Measurements from ENCODE around the gene PLCH2.

GRCh38 chr1:2204976-2205661 is 10.5 kb upstream of the FAAP20 start:
- PRO-cap, 3 experiments, result peak in 3 of 3 experiments; most common plus-strand start chr1:2205567 (in 3); most common minus-strand start chr1:2205159 (in 1)
- RAMPAGE, long total RNA, 2 experiments, result start-site peak on the plus strand in 1 of 2 experiments, at chr1:2205359-2205389 at its widest, 18 reads per replicate
- RRBS, result 1% methylated on average over 26 of the region's 73 CpGs

GRCh38 chr1:2213676-2214401 is 14.3 kb upstream of the SKI start:
- PRO-cap, 3 experiments, result peak in 3 of 3 experiments; most common plus-strand start chr1:2214282 (in 1); most common minus-strand start chr1:2214202 (in 2)
- RAMPAGE, long total RNA, 2 experiments, result no peak in any of the 2 experiments
- RRBS, result 68% methylated on average over 5 of the region's 31 CpGs

DNA sequence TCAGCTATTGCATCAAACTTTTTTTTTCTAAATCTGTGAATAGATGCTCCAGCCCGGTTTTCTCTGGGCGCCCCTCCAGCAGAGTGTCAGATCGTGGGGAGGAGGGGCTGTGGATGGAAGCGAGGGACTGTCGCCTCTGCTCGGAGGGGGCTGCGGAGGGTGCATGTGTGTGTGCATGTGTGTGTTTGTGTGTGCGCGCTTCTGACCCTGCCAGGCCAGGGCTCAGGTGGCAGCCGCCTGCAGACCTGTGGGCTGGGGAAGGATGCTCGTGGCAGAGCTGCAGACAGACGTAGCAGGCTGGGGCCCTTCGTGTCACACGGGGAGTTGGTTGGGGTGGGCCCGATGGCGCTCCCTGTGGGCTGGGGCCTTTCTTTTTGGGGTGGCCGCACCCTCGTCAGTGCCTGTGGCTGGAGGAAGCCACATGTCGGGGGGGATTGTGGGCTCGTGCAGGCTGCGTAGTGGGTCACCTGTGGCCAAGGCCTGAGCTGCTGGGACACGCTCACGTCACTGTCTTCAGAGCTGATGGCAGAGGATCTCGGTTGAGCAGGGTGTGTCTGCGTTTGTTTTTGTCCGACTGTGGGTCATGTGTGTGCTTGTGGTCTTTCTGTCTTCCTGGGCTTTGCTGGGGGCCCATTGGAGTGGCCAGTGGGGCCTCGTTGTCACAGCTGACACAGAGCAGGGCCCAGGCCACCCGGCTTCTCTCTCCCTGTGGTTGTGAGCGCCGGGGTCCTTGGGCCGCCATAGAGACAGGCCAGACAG is 2.9 kb downstream of the SKI start:
- PRO-cap, 3 experiments, result peak in 2 of 3 experiments; most common plus-strand start position 516 of the sequence (in 2); most common minus-strand start position 509 of the sequence (in 1)
- RAMPAGE, long total RNA, 2 experiments, result no peak in any of the 2 experiments
- RRBS, result no CpG with 5 or more reads among the region's 31 CpGs

GRCh38 chr1:2231559-2232411 is 3.7 kb downstream of the SKI start:
- PRO-cap, 3 experiments, result peak in 3 of 3 experiments; most common plus-strand start chr1:2232222 (in 2); most common minus-strand start chr1:2231760 (in 3)
- RAMPAGE, long total RNA, 2 experiments, result no peak in any of the 2 experiments
- RRBS, result 61% methylated on average over 3 of the region's 32 CpGs

- PRO-cap, 3 experiments, result no peak in any of the 3 experiments
- RAMPAGE, long total RNA, 2 experiments, result no peak in any of the 2 experiments
- RRBS, result no CpG with 5 or more reads among the region's 18 CpGs
Measured at GRCh38 chr1:2233375-2234028, 5.4 kb downstream of the SKI start.

- PRO-cap, 3 experiments, result no peak in any of the 3 experiments
- RAMPAGE, long total RNA, 2 experiments, result no peak in any of the 2 experiments
- RRBS, result no CpG with 5 or more reads among the region's 34 CpGs
Measured at GRCh38 chr1:2250436-2251242, 22.5 kb downstream of the SKI start.

DNA sequence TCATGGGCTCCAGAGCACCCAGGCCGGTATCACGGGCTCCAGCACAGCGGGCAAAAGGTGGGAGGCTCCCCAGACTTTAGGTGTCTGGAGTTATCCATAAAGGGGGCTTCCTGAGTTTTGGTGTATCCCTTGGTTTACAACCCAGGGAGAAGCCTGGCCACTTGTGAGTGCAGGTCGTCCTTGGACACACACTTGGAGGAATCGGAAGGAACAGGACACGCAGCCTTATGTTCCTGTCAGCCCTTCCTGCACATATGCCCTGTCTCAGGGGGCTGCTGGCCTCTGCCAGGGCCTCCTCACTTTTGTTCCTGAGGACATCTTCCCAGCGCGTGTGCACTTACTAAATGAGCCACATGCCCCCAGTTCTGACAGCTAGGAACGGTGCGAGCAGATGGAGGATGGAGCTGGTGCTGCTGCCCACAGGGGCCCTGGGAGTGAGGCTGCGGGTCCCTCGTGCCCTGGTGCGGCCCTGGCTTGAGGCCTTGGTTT is 25.2 kb downstream of the SKI start:
- PRO-cap, 3 experiments, result no peak in any of the 3 experiments
- RAMPAGE, long total RNA, 2 experiments, result no peak in any of the 2 experiments
- RRBS, result no CpG with 5 or more reads among the region's 13 CpGs

GRCh38 chr1:2262140-2262871 is 34.2 kb downstream of the SKI start:
- PRO-cap, 3 experiments, result no peak in any of the 3 experiments
- RAMPAGE, long total RNA, 2 experiments, result no peak in any of the 2 experiments
- RRBS, result no CpG with 5 or more reads among the region's 23 CpGs

- PRO-cap, 3 experiments, result no peak in any of the 3 experiments
- RAMPAGE, long total RNA, 2 experiments, result no peak in any of the 2 experiments
- RRBS, result 79% methylated on average over 8 of the region's 36 CpGs
Measured at GRCh38 chr1:2273228-2274112, 45.4 kb downstream of the SKI start.

DNA sequence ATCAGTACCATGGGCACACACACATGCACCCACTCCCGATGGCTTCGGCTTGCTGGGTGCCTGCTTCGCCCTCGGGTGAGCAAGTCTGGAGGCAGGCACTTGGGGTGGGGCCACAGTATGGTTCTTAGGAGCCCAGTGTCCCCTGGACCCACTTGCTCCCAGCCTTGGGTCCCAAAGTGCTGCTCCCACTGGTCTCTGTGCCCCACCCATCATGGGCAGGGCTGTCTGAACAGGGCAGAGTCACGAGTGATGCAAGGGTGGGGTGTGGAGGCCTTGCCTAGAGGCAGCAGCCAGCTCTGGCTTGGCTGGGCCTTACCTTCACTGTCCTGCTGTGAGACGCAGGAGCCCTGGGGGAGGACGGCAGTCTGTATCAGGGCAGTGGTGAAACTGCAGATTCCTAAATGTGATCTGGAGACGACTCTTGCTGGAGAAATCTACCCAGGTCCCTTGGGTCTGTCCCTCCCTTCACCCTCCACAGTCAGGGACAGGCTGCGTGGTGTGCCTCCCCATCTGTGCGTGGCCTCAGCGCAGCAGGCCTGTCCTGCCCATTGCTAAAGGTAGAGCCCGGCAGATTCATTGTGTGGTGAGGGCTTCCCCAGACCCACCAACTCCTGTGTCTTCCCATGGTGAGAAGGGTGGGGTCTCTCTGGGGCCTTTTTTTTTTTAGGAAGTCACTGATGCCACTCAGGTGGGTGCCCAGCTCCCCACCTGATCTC is 50.0 kb downstream of the SKI start:
- PRO-cap, 3 experiments, result no peak in any of the 3 experiments
- RAMPAGE, long total RNA, 2 experiments, result no peak in any of the 2 experiments
- RRBS, result no CpG with 5 or more reads among the region's 12 CpGs

GRCh38 chr1:2284210-2284913 is 56.2 kb downstream of the SKI start:
- PRO-cap, 3 experiments, result no peak in any of the 3 experiments
- RAMPAGE, long total RNA, 2 experiments, result no peak in any of the 2 experiments
- RRBS, result 92% methylated on average over 11 of the region's 21 CpGs

GRCh38 chr1:2298728-2299666 is 70.9 kb downstream of the SKI start:
- PRO-cap, 3 experiments, result no peak in any of the 3 experiments
- RAMPAGE, long total RNA, 2 experiments, result no peak in any of the 2 experiments
- RRBS, result 93% methylated on average over 2 of the region's 38 CpGs

- PRO-cap, 3 experiments, result peak in 3 of 3 experiments; most common plus-strand start chr1:2301172 (in 1); most common minus-strand start chr1:2301069 (in 2)
- RAMPAGE, long total RNA, 2 experiments, result no peak in any of the 2 experiments
- RRBS, result 76% methylated on average over 11 of the region's 42 CpGs
Measured at GRCh38 chr1:2300734-2301614, 72.9 kb downstream of the SKI start.

DNA sequence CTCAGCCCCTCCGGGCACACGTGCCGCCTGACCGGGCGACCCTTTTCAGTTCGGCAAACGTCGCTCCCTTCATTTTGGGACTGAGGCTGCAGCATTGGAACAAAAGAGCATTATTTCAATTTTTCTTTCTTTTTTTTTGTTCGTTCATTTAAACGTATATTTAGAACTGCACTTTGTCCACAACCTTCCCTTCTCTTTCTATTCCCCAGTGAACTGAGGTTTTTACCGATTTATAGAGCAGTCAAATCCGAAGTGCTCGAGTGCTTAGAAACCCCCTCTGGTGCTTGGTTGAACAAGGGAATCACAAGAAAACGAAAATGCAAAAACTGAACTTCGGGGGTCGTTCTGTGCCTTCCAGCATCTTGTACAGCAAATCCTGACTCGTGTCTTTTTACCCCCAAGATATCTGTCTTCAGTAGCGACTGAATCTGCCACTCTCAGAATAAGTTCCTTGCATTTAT is 79.5 kb downstream of the SKI start:
- PRO-cap, 3 experiments, result no peak in any of the 3 experiments
- RAMPAGE, long total RNA, 2 experiments, result no peak in any of the 2 experiments
- RRBS, result 67% methylated on average over 1 of the region's 18 CpGs

GRCh38 chr1:2476010-2476600 is at the start of gene PLCH2:
Gene PLCH2, plus strand, starts transcription at chr1:2476289.
- PRO-cap, 3 experiments, result no peak in any of the 3 experiments
- RAMPAGE, long total RNA, 2 experiments, result no peak in any of the 2 experiments
- RRBS, result 94% methylated on average over 2 of the region's 22 CpGs

- PRO-cap, 3 experiments, result no peak in any of the 3 experiments
- RAMPAGE, long total RNA, 2 experiments, result no peak in any of the 2 experiments
- RRBS, result no CpG with 5 or more reads among the region's 5 CpGs
Measured at GRCh38 chr1:2522289-2522599, 4.2 kb downstream of the PANK4 start.

GRCh38 chr1:2540561-2541307 is 10.7 kb upstream of the HES5 start:
- PRO-cap, 3 experiments, result no peak in any of the 3 experiments
- RAMPAGE, long total RNA, 2 experiments, result no peak in any of the 2 experiments
- RRBS, result 7% methylated on average over 30 of the region's 59 CpGs

GRCh38 chr1:2562536-2564025 is 6.9 kb downstream of the TNFRSF14 start:
- PRO-cap, 3 experiments, result no peak in any of the 3 experiments
- RAMPAGE, long total RNA, 2 experiments, result no peak in any of the 2 experiments
- RRBS, result no CpG with 5 or more reads among the region's 44 CpGs

DNA sequence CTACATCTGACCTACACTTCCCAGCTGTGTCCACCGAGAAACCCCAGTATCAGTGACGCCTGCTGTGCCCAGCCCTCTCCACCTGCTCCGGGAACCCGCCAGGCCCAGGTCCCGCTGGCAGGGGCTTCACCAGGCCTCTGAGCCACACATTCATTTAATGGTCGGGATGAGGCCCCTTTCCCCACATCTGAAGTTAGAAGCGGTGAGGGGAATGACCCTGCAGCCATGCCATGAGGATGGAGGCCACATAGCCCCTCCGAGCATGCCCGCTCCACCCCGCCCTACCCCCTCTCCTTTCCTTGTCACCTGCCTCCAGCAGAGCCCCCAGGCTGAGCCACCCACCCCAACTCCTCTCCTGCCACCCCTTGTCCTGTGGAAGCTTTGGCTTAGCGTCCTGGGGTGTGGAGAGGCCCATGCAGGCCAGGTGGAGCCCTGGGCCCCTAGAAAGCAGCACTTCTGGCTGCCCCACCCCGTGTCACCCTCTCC is 8.0 kb downstream of the TNFRSF14 start:
- PRO-cap, 3 experiments, result no peak in any of the 3 experiments
- RAMPAGE, long total RNA, 2 experiments, result no peak in any of the 2 experiments
- RRBS, result no CpG with 5 or more reads among the region's 12 CpGs

DNA sequence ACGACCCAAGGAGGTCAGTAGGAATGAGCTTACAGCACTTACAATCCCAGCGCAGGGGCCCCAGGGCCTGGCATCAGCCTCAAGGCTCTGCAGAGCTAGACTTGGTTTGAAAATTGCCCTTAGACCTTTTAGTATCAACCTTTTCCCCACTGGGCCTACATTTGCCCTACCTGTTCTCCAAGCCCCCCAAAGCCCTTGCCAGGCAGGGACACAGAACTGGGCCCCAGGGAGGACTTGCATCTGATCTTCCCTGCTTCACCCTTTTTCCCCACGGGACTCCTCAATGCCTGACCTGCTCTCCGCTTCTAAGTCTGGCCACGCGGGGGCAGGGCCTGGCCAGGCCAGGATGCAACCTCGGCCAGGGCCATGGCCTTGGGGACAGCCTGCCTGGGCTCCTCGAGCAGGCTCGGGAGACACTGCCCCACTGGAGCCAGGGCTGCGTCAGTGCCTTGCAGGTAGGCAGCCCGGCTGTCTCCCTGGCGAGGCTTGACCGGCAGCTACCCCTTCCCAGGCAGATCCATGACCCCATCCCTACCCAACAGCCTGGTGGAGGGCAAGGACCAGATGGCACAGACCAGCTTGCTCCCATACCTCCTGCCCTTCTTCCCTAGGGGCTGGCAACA is 2.9 kb upstream of the PRDM16 start:
- PRO-cap, 3 experiments, result no peak in any of the 3 experiments
- RAMPAGE, long total RNA, 2 experiments, result no peak in any of the 2 experiments
- RRBS, result no CpG with 5 or more reads among the region's 13 CpGs